ENCODE results near the genes GSPT2 and KANTR.

GRCh38 chrX:51395623-51396784 is 10.7 kb upstream of the EZHIP start:
- PRO-cap, result no peak

- PRO-cap, result bidirectional peak, plus-strand start at chrX:51743442, minus-strand start at chrX:51743327
Measured at GRCh38 chrX:51743010-51744108, at the start of gene GSPT2. TSS of gene GSPT2 (plus strand) at chrX:51743442.

GRCh38 chrX:51802749-51803216 is 59.5 kb downstream of the GSPT2 start:
- PRO-cap, result no peak

DNA sequence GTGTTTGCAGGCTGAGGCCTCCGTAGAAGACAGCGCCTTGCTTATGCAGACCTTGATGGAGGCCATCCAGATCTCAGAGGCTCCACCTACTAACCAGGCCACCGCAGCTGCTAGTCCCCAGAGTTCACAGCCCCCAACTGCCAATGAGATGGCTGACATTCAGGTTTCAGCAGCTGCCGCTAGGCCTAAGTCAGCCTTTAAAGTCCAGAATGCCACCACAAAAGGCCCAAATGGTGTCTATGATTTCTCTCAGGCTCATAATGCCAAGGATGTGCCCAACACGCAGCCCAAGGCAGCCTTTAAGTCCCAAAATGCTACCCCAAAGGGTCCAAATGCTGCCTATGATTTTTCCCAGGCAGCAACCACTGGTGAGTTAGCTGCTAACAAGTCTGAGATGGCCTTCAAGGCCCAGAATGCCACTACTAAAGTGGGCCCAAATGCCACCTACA is 1.6 kb downstream of the MAGED1 start:
- PRO-cap, result no peak

DNA sequence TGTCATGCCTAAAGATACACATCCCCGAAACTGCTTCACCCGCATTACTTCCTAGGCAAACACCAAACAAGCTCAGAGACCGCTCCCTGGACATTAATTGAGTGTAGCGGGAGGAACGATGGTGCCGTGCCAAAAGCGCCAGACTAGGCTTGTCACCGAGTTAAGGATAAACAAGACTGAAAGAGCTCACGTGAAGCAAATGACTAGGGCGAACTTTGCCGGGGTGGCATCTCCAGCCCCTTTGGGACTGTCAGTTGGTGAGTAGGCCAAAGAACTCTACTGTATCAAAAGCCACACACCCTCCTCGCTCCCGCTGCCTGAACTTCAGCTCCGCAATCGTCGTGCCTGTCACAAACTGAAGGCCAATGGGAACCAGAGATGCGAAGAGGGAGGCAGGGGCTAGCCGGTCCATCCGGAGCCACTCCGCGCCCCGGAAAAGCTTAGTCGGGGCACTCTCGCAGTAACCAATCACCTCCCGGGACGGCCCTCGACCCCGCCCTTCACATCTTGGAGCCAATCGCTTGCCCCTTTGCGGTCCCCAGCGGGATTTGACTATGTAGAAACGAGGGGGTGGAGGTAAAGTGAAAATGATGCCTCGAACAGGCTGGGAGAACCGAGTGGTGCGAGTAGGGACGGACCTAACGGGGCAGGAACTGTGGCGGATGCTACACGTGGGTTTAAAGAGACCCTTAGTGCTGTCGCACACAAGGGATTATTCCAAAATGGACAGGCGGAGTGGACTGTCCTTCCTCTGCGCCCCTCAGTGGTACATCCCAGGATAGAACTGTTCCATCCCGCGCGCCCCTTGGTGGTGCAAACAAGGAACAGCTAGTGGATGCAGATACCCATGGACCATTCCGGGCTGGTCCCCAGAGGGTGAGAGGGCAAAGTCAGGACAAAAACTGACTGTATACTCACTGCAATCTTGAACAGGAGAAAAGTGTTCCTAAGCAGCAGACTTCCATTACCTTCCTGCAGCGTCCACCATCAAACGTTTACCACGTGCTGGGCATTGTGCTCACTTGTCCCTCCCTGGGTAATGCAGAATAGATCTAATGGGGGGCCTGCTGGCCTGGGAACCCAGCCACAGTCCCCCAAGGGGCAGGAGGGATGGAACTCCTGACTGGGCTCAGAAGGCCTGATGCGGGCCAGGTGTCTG is 37.2 kb upstream of the FAM156A start:
- PRO-cap, result bidirectional peak, plus-strand start at position 568 of the sequence, minus-strand start at position 357 of the sequence; bidirectional peak, plus-strand start at position 816 of the sequence, minus-strand start at position 786 of the sequence

DNA sequence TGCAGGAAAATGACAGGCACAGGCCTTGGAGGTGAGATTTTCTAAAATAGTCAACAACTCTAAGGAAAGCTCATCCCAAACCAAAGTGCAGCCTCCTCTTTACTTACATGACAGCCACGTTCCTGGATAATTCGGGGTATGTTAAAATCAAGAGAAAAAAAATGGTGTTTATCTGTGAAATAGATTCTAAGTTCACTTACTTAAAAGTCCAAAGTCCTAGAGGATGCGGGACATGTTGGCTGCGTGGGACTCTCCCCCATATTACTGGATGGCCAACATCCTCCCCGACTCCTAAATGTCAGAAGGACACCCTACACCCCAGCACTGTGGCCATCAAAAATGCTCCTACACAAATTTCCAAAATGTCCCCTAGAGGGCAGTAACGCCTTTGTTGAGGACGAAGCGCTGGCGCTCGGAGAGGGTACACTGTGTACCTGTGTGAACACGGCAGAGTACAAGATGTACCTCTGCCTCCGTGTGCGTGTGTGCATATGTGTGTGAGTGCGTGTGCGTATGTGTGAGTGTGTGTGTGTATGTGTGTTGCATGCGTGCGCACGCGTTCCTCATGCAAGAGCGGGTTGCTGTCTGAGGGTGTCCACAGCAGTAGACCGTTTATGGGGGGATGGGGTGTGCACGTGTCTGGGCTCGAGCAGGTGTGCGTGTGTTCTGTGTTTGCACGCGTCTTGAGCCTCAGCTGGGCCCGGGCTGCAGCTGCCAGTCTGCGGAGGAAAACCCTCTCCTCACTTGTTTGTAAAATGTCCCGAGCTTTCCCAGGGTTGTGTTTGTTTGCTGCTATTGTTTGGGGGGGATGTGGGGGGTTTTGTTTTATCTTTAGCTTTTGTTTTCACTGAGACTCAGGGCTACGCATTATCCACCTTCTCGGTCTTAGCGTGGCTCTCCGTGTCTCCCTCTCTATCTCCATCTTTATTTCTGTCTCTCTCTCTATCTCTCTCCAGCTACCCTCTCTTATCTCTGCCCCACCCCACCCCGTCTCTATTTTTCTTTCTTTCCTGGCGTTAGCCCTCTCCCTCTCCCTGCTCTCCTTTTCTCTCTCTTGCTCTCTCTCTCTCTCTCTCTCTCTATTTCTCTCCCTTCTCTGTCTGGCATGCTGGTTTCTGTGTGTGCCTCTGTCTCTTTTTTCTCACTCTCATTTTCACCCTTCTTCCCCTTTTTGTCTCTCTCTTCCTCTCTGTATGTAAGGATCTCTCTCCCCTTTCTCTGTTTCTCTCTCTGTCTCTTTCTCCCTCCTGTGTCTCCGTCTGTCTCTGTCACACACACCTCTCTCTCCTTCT is 10.4 kb upstream of the TSPYL2 start:
- PRO-cap, result unidirectional peak, plus-strand start at position 391 of the sequence

GRCh38 chrX:53073030-53073855 is 8.9 kb upstream of the TSPYL2 start:
- PRO-cap, result no peak

DNA sequence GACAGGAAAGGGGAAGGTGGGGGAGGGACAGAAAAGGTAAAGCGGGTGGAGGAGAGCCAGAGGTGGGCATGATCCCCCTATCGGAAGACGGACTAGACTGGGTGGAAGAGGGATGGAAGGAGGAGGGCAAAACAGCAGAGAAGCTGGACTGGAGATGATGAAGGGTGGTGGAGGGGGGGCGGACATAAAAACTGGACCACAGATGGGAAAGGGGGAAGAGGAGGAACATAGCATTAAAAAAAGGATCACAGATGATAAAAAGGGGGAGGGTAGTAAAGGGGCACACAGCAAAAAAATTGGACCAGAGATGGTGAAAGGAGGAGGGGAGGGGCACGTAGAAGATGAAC is 1.2 kb downstream of the TSPYL2 start:
- PRO-cap, result no peak

- PRO-cap, result bidirectional peak, plus-strand start at chrX:53094212, minus-strand start at chrX:53093907; unidirectional peak, plus-strand start at chrX:53094400
Measured at GRCh38 chrX:53093530-53094742, at the start of gene KANTR. TSS of gene KANTR (plus strand) at chrX:53094142.

- PRO-cap, result no peak
Measured at GRCh38 chrX:53556070-53556518, 121.9 kb upstream of the HSD17B10 start.

GRCh38 chrX:53561553-53562632 is 124.6 kb downstream of the HUWE1 start:
- PRO-cap, result no peak

DNA sequence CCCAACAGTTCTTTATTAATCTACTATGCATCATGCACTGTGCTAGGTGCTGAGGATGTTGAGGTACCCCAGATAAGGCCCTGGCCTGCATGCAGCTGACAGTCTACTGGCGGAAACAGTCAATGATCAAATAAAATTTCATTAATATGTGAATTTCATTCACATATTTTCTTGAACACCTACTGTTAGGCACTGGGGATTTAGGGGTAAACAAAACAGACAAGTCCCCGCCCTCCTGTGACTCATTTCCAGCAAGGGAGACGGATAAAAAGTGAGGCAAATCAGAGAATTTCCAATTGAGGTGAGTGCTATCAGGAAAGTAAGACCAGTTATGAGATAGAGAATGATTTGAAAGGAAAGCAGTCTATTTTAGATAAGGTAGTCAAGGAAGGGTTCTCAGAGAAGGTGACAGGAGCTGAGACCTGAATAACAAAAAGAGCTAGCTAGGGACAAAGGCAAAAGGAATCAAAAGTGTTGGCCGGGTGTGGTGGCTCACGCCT is 3.2 kb upstream of the PHF8 start:
- PRO-cap, result no peak

DNA sequence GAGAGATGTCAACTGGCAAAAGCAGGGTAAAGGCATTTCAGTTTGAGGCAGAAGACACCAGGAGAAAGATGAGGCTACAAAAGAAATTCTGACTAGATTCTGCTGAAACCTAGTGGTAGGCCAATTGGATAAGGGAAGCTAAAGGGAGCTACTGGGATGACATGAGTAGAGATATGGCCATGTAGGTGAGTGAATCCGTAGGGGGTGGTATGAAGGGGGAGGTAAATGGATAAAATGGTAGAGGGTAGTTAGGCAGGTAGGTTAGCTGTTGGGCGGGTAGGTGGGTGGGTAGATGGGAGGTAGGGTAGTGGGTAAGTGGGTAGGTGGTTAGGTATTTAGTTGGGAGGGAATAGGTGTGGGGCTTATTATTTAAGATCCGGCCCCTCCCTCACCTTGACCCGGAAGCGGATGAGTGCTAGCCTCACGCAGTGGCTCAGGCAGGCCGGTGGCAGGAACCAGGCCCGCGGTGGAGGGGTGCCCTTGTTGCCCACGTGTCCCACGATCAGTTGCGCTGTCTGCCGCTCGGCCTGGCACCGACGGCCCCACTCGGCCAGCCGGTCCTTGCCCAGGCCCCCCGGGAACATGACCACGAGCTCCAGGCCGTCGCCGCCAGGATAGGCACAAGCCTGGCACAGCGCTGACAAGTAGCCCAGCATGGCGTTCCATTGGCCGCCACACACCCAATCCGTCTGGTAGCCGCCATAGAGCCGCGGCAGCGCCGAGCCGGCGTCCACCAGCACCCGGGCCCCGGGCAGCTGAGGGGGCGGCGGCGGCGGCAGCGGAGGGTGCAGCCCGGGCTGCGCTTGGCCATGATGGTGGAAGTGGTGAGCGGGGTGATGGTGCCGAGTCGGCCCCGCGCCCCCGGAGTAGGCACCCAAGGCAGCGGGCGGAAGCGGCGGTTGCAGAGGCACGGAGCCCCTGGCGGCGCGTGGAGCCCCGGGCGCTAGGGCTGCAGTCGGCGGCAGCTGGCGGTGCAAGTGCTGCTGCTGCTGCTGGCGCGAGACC is 644 bp downstream of the FAM120C start:
- PRO-cap, result unidirectional peak, plus-strand start at position 477 of the sequence; unidirectional peak, plus-strand start at position 702 of the sequence; bidirectional peak, plus-strand start at position 904 of the sequence, minus-strand start at position 868 of the sequence; bidirectional peak, plus-strand start at position 946 of the sequence, minus-strand start at position 951 of the sequence

DNA sequence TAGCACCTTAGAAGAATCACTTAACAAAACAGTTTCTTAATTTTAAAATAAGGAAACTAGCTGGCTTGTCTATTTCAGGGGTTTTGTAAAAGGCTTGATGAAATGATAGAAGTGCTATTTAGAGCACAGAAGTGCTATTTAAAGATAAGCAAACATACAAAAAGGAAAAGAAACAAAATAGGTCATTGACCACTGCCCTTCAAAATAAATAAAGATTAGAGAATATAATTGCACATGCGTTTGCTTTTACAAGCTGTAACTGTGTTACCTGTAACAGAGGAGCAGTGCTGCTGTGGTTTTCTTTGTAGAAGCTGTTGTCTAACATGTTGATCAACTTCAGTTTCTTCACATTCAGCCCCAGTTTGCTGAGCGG is 111.2 kb upstream of the FAM120C start:
- PRO-cap, result no peak

DNA sequence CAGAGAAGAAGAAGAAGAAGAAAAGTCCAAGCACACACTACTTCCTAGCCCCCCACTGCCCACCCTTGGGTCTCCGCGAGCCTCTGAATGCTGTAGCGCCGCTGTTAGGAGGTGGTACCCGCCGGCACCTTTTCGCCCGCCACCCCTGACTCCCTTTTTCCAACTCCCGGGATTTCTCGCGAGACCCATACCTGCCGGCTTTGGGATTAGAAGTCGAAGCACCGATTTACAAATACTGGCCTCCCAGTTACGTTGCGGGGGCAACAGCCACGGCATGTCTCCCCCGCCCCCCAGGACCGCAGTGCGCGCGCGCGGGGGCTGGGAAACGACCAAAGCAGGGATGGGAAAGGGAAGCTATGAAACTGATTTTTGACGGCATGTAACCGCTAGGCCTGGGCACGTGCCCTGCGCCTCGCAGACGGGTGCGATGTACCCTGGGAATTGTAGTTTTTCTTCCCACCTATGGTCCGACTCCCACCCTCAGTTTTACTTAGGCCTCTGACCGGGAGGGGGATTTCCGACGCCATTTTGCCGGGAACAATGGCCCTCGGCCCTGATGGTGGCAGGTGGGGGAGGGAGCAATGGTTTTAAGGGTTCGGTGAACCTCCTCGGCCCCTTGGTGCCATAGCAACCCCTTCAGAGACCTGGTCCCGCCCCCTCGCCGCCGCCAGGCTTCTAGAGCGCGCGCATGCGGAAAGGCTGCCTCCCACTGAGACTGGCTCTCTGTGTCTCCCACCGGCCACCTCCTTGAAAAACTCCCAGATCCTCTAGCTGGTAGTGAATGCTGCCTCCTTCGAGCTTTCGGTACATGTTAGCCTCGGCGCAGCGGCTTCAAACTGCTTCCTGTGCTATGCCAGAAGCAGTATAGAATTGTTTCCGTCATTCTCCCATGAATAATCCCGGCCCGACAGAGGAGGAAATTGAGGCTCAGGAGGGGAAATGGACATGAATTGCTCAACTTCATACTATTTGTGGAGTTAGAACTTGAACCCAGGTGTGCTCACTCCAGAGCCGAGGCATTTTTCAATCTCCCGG is 81.5 kb upstream of the TSR2 start:
- PRO-cap, result no peak

DNA sequence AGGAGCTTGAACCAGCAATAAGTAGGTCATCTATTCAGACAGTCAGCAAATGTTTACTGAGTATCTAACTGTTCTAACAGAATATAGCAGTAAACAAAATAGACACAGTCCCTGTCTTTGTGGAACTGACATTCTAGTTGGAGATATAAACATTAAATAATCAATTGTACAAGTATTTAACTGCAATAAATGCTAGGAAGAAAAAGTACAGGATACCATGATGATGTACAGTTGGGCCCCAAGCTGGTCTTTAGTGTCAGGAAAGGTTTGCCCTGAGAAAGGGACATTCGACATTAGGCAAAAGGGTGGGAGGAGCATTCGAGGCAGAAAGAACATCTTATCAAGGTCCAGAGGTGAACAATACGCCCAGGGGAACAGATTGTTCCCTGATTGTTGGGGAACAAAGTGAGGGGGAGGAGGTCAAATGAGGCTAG is 20.4 kb upstream of the TSR2 start:
- PRO-cap, result no peak

- PRO-cap, result no peak
Measured at GRCh38 chrX:54445850-54446540, 5.8 kb downstream of the TSR2 start.

- PRO-cap, result no peak
Measured at GRCh38 chrX:54562507-54562767, 32.4 kb downstream of the GNL3L start.

- PRO-cap, result no peak
Measured at GRCh38 chrX:54747582-54748007, 50.5 kb downstream of the ITIH6 start.

DNA sequence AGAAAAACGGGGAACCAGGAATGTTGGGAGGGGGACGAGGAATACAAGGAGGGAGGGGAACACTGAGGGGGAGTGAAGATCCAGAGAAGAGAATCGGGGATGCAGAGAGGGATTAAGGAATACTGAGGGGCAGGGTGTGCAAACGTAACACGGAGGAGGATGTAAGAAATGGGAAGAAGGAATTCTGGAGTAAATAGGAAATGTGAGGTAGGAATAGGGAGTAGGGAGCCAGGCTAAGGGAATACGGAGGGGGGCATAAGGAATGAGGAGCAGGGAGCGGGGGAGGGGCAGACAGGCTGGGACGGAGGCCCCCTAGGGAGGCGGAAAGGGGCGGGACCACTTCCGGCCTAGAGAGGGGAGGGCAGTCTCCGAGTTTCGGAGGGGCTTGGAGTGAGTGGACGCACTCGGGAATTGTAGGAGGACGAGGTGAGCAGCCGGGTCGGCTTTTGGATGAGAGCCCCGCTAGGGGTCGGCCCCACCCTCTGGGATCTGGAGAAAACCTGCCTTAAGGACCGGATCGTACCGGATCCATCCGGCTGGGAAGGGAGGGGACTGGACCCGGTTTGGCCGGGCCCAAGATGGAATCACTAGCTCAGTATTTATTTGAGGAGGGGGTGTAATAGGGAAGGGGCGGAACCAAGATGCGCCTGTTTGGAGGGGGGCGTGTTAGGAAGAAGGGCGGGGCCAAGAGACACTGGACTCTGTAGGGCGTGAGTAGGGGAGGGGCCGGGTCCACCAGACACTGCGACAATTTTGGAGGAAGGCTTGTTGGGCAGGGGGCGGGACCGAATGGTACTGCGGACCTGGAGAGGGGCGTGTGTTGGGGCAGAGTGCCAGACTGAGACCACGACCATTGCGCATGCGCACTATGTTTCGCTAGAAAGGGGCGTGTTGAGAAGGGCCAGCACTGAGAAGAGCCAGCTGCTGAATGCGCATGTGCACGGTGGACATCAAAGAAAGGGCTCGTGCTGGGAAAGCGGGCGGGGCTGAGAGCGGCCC is 762 bp downstream of the MAGED2 start:
- PRO-cap, result bidirectional peak, plus-strand start at position 371 of the sequence, minus-strand start at position 425 of the sequence; bidirectional peak, plus-strand start outside the sequence, minus-strand start at position 870 of the sequence